Daoy (cell line): ENCODE measurements around a stretch of chr6.

- RAMPAGE, long total RNA, result no peak
Observed at GRCh38 chr6:13479659-13480636, 7.5 kb downstream of the GFOD1 start.

GRCh38 chr6:13569150-13569448 is 5.3 kb upstream of the SIRT5 start:
- RAMPAGE, long total RNA, result no peak

- RAMPAGE, long total RNA, result no peak
Observed at GRCh38 chr6:13578959-13579241, 4.5 kb downstream of the SIRT5 start.

DNA sequence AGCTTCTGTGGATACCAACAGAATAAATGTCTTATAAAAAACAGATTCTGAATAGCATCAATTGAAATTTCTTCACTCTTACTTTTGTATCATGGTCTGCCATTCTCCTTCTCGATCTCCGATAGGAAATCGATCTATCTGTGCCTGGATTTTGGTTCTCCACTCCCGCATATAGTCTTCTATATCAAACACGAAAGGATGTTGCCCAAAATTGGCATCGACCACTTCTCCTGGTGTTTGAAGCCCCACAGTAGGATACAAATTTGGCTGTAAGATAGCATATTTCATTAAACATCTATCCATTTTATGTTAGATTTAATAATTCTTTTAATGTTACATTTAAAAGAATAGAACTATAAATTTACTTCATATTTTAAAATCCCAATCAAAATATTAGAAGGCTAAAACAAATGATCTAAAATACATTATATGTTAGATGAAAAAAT is 29.4 kb downstream of the NOL7 start:
- RAMPAGE, long total RNA, result no peak

DNA sequence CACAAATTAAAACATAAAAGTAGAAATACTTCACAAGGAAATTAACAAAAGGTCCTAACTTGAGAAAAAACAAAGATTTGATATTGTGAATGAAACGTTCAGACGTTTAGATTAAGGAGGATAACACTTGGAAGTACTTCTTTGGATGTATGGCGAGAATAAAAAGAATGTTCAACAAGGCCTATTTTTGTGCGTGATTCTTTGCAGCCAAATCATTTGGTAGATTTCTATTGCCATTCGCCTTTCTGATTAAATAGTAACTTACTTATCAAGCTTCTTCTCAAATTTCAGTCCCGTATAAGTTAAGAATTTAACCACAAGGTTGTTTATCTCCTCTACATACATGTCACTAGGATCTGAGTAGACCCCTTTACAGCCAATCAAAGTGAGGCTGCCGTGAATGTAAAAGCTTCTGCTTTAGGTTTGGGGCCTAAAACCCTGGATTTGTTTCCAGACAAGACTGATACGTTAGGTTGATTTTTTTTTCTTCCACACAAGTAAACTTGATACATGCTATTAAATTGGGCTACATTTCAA is 2.1 kb downstream of the RANBP9 start:
- RAMPAGE, long total RNA, result no peak

DNA sequence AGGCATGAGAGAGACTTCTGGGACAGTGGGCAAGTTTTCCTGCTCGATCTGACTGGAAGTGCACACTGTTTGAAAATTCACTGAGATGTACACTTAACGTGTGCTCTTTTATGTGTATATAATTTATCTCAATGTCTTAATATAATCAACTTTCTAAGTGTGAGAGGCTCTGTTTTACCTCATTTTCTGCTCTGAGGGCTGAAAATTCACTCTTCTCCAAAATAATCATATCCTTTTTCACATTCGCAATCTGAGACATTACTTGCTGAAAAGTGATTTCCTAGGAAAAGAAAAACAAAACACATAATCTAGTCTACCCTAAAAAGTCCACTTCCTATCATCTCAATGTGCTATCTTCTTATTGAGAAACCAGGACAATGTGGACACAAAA is 13.3 kb downstream of the MCUR1 start:
- RAMPAGE, long total RNA, result no peak

DNA sequence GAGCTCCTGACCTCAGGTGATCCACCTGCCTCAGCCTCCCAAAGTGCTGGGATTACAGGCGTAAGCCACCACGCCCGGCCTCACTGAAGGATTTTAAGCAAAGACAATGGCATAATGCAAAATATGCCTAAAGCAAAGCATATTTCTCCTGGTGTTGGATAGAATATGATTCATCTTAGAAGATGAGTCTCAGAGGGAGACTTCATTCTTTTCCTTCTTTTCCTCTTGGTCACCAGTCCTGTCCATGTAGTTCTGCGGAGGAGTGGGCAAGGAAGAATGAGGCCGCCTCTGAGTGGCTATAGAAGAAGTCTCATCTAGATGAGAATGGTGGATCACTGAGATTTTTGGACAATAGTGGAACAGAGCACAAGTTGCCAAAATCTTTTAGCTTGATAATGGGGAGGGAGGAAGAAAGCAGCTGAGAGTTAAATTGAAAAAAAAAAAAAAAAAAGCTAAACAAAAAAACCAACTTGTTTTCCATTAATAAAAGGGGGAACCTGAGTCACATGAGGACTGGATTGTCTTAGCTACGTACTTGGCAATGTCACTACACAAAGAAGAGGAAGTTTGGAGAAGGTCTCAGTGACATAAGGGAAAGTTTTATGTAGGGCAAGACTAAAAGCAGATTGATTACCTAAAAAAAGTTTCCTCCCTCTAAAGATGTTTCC is 5.9 kb downstream of the CD83 start:
- RAMPAGE, long total RNA, result no peak

DNA sequence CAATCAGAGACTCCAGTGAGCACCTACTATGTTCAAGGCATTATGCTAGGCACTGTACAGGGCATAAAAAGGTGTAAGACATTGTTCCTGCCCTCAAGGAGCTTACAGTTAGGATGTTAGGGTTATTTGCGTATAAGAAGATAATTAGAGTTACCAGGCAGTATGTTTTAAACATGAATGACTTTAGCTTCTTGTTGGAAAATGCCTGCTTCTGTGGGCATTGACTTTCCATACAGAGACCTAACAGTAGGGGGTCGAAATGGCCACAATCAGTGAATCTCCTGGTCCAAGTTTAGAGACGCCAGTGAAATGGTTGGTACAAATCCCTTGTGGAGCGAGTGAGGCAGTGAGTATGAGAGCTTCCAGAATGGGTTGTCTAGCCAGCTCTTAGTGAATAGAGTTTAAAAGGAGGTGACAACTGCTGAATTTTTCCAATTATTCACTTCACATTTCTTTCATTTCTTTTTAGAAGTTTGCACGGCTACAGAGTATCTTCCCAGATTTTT is 17.1 kb downstream of the CD83 start:
- RAMPAGE, long total RNA, result no peak

GRCh38 chr6:14269341-14269955 is 151.9 kb downstream of the CD83 start:
- RAMPAGE, long total RNA, result no peak

GRCh38 chr6:14719111-14719806 is 526.6 kb upstream of the JARID2 start:
- RAMPAGE, long total RNA, result no peak

GRCh38 chr6:14729095-14729590 is 516.7 kb upstream of the JARID2 start:
- RAMPAGE, long total RNA, result no peak

GRCh38 chr6:14759987-14760382 is 485.9 kb upstream of the JARID2 start:
- RAMPAGE, long total RNA, result no peak

DNA sequence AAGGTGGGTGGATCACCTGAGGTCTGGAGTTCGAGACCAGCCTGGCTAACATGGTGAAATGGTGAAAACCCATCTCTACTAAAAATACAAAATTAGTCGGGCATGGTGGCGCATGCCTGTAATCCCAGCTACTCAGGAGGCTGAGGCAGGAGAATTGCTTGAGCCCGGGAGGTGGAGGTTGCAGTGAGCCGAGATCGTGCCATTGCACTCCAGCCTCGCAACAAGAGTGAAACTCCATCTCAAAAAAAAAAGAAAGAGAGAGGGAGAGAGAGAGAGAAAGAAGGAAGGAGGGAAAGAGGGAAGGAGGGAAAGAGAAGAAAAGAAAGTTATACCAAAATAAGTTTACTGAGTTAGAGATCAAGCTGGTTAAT is 341.3 kb upstream of the JARID2 start:
- RAMPAGE, long total RNA, result no peak

- RAMPAGE, long total RNA, result no peak
Observed at GRCh38 chr6:15036474-15037355, 209.2 kb upstream of the JARID2 start.

DNA sequence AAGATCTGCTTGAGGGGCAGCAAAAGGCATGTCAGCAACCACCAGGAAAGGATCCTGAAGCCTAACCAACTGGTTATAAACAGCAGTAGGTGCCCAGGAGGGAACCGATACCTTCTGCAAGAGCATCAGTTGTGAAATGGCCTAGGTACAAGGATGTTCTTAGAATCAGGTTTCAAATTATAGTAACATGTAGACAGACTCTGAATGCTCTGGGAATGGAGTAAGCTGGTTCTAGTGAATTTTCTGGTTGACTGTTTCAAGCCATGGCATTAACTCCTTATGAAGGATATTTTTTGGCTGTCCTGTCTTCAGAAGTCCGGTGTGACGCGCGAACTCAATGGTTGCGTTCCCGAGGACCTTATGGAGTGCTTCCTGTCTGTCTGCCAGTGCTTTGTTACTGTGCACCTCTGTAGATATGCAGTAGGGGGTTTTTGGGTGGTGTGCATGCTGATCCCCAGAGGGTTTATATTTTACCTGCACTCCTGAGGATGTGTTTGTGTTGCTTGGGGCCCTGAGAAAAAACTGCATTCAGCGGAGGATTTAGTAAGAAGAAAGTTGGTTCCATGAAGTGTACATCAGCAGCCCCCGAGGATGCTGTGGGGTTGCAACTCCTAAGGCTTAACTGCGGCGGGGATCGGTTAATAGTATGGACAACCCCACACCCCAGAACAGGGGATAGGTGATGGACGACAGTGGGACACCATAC is 21.6 kb downstream of the JARID2 start:
- RAMPAGE, long total RNA, result no peak

GRCh38 chr6:15313149-15313793 is 67.4 kb downstream of the JARID2 start:
- RAMPAGE, long total RNA, result no peak

DNA sequence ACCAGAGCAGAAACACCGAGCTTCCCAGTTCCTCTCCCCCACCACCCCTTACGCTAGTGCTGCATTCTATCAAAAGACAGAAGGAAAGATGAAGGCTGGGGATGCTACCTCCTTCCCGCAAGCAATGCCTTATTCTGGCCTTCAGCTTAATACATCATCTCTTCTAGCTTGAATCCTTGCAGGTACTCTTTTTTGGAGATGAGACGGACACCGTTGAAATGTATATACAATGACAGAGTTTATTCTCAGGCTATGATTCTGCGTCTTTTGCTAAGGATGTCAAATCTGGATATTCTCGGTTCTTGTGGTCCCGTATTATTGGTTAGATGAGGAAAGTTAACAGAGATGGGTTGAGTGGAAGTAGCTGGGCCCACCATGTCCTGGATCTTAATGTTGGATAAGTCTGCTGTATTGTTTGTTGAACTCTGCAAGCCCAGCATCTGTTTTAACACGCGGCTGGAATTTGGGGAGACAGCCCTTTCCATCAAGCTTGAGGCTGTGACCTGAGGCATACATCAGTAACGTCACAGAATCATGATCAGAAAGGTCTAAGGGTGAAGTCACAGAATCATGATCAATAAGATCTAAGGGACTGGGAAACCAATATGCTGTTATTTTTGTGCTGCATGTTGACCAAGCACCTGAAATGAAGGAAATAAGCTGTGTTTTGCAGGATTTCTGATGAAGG is 103.9 kb downstream of the JARID2 start:
- RAMPAGE, long total RNA, result no peak

GRCh38 chr6:15399424-15399787 is 153.5 kb downstream of the JARID2 start:
- RAMPAGE, long total RNA, result no peak

DNA sequence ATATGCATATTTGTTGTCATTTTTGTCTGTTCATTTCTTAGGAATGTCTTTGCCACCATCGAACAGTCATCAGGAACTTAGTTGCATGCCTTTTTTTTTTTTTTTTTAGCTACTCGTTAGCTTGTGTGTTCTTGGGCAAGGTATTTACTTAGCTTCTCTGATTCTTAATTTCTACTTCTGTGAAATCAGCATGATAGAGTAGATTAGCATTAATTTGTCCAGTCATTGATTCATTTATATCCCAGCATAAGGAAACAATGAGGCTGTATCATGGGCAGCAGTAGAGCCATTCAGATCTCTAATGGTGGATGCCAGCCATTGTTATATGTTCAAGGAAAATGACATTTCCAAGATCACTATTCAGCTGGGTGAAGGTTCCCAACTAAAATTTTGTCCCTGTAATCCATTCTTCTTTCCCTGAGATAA is 188.4 kb downstream of the DTNBP1 start:
- RAMPAGE, long total RNA, result no peak

DNA sequence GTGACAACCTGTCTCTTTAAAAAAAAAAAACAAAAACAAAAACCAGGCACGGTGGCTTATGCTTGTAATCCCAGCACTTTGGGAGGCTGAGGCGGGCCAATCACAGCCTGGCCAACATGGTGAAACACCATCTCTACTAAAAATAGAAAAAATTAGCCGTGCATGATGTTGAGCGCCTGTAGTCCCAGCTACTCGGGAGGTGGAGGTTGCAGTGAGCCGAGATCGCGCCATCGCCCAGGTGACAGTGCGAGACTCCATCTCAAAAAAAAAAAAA is 147.2 kb downstream of the DTNBP1 start:
- RAMPAGE, long total RNA, result no peak